Diencephalon (tissue), 2 donors: ENCODE measurements around the gene SBNO1.

DNA sequence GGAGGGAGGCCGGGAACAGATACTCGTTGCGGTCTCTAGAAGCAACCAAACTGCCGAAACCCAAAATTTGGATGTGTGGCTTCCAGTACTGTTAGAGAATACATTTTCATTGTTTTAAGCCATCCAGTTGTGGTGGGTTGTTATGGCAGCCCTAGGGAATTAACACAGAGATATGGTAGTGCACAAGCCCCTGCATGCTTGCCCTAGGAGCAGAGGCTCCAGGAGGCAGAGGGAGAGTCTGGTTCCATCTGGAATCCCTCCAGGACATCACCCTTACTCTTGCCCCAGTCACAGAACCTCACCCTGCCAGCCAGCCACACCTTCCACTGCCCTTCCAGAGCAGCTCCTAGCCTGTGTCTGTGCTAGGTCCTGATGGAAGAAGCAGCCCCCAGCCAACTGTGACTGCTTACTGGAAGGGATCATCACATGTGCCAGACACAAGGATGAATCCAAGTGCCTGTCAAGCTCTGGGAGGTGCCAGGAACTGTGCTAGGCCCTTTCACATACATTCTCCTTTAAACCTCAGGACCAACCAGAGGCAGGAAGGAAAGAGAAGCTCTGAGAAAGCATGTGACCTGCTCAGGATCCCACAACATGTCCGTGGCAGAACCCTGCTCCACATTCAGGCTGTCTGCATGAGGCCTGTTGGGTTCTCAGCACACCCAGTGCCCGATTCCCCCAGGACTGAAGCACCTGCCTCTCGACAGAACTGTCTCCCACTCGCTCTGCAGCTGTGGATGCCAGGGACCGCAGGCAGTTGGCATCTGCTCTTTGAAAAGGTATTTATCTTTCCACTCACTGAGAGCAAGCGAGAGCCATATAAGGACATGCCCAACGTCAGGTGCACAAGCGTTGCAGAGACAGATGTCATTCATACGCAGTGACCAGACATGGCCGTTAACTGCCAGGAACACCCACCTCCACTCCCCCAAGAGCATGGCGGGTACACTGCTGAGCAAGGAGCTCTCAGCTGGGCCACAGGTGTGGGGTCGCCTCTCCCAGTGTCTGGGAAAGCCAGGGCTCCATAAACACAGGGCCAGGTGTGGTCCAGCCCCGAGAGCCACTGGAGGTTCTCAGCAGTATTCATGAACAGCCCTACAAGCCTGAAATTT is 19.2 kb downstream of the PITPNM2 start:
- RAMPAGE, long total RNA, result no peak

- RAMPAGE, long total RNA, result no peak
Observed at GRCh38 chr12:123141427-123142533, 9.1 kb downstream of the PITPNM2 start.

DNA sequence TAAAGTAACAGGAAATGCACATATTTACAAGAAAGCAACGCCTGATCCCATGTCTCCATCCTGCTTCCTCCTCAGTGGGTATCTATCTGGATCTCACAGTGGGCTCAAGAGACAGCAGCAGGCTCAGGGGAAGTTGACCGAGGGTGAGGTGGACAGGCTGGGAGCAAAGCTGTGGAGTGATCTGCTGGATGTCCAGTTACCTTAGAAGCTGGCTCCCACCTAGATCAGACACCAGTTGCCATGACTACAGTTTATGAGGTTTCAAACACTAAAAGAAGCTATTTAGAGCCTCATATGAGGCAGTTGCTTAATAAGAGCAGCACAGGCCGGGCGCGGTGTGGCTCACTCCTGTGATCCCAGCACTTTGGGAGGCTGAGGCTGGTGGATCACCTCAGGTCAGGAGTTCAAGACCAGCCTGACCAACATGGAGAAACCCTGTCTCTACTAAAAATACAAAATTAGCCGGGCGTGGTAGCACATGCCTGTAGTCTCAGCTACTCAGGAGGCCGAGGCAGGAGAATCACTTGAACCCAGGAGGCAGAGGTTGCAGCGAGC is 10.7 kb downstream of the MTRFR start:
- RAMPAGE, long total RNA, result no peak

- RAMPAGE, long total RNA, result no peak
Observed at GRCh38 chr12:123268732-123269915, 2.5 kb downstream of the CDK2AP1 start.

GRCh38 chr12:123364609-123365532 is at the start of gene SBNO1:
SBNO1 (minus strand) TSS chr12:123364847.
- RAMPAGE, long total RNA, result start-site peak on the plus strand at chr12:123364934-123364995, 17 and 16 reads in 2 replicates

DNA sequence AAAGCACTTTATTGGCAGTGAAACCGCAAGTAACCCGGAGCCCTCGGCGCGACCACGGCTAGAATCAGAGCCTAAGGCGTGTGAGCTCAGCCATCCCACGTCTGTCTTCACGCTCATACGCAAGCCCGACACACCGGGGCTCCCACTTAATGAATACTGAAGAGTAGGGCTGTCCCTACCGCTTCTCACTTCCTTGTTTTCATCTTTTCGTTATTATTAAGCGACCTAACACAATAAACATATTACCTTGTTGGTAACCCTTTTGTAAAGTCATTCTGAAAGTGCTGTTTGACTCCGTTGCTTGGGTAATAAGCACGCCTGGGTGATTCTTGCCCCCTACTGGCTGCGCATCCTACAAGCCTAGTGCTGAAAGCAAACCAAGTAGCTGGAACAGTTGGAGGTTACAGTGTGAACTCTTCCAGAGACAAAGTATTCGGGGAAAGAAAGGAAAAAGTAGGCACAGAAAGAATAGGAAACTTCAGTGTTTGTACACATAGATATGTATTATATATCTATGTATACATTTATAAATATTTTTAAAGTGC is 958 bp upstream of the SBNO1 start:
- RAMPAGE, long total RNA, result no peak

DNA sequence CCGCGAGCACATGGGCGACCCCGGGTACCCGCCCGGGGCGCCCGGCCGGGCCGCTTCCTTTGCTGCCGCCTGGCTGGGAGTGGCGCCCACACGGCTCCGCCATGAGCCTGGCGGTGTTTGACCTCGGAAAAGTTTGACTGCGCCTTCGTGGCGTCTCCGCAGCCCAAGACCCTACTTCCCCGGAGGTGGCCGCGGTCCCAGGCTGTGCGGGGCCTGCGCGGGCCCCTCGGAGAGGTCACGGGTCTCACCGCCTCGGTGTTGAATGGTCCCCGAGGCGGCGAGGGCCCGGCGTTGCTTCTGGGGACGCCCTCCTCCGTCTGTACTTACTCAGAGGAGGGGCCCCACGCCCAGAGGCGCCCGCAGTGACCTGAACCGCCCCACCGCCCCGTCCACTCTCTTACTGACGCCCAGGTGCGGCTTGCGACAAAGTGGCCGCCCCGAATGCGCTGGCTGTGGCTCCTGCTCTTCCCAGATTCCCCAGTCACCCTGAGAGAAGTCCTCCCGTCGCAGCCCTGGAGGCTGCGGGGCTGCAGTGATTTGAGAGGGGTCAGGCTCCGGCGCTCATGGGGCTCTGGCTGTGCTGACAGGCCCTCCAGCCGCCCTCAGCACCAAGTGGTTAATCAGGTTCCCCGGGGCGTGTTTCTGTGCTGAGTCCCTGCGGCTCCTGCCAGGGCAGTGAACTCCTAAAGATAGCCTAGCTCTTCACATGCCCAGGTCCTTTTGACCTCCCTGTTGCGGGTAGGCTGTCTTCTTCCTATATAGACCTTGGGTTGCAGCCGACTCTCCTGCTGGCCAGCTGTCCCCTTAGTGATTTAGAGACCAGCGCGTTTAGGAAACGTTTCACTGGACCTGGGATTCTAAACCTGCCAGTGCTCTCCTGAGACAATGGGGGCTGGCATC is 5.9 kb downstream of the KMT5A start:
- RAMPAGE, long total RNA, result no peak

- RAMPAGE, long total RNA, result no peak
Observed at GRCh38 chr12:123391483-123392161, 7.7 kb downstream of the KMT5A start.

DNA sequence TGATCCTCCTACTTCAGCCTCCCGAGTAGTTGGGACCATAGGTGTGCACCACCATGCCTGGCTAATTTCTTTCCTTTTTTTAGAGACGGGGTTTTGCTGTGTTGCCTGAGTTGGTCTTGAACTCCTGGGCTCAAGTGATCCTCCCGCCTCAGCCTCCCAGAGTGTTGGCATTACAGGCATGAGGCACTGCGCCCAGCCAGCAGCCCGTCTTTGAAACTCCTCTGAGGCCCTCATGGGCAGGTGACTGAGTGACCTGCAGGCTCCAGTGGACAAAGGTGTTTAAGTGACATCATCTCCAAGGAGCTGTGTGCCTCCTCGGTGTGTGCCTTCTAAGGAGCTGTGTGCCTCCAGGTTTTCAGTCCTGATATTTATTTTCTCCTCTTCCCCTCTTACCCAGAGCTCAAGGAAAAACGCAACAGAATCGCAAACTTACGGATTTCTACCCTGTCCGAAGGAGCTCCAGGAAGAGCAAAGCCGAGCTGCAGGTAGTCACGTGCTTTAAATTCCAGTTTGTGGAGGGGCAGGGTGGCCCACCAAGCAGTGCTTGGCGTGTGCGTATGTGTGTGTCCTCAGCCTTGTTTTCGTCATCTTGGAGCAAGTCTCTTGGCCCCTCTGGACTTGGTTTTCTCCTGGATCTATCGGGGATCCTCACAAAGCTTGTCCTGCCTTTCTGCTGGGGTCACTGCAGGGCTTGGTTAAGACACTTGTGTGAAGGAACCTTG is 12.2 kb downstream of the KMT5A start:
- RAMPAGE, long total RNA, result no peak

DNA sequence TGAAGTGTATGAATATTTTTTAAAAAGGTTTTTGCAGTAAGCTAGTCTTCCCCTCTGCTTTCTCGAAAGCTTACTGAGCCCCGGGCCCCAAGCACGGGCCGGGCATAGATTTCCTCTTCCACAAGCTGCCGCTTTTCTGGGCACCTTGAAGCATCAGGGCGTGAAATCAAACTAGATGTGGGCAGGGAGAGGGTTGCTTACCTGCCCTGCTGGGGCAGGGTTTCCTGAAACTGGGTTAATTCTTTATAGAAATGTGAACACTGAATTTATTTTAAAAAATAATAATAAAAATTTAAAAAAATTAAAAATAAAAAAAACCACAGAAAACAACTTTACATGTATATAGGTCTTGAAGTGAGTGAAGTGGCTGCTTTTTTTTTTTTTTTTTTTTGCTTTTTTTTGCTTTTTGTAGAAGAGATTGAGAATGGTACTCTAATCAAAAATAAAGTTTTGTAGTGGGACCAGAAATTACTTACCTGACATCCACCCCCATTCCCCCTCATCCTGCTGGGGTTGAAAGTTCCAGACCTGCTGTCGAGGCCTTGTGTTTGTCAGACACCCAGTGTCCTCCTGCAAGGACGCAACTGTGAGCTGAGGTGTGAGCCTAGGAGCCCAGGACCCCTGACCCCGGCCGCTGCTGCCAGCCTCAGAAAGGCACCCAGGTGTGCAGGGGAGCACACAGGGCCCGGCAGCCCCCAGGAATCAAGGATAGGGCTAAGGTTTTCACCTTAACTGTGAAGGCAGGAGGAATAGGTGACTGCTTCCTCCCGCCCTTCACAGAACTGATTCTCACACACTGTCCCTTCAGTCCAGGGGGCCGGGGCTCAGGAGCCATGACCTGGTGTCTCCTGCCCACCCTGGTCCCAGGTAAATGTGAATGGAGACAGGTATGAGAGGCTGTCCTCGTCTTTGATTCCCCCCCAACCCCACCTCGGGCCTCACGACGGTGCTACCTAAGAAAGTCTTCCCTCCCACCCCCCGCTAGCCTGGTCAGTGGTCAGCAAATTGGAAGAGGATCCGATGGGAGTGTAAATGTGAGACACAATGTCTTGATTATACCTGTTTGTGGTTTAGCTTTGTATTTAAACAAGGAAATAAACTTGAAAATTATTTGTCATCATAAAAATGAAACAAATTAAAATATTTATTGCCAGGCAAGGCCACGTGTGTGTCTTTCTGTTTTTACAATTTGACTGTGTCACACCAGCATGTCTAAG is 24.7 kb downstream of the KMT5A start:
- RAMPAGE, long total RNA, result no peak

DNA sequence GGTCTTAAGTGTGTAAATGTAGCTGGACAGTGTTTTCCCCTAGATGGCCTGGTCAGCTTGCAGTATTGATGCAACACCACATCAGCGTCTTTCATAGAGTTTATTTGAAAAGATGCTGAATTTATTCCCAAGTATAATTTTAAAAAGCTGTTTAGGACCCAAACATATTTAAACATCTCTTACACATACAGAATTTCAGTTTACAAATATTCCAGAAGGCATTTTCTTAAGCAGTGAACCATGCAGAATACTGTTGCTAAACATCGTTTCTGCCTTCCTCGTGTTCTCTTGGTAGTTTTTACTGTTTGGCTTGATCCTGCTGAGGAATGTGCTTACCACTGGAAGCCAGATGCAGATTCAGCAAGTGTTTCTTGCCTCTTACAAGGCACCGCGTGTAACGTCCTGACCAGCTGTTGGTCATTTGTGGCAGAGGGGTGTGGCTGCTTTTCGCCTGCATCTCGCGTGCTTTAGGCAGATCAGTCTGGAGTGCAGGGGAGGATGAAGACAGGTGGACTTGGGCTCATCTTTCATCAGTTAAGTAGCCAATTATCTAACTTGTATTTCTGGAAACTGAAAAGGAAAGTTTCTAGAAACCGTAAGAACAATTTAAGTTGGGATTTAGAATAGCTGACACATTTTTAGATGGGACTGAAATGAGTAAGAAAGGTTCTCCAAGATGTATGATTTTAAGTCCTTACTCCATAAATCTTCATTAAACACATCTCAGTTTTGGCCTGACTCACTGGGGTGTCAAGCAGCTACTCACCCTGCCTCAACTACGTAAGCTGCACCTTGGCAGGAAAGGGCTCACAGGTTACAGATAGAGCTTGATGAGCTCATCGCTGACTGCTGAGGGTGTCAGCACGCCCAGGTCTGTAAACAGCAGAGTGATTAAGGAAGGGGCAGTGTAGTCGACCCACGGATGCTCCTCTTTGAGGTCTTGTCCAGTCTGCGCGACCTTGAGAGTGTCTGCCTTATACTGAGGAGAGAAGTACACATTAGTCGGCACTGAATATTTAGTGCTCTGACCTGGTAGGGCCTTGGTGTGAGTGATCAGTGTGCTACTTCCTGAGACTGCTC is 12.2 kb downstream of the EIF2B1 start:
- RAMPAGE, long total RNA, result no peak

- RAMPAGE, long total RNA, result no peak
Observed at GRCh38 chr12:123634375-123634934, 826 bp downstream of the GTF2H3 start.

- RAMPAGE, long total RNA, result no peak
Observed at GRCh38 chr12:123742049-123742683, 19.9 kb upstream of the DNAH10 start.

GRCh38 chr12:123934868-123935420 is 37.7 kb downstream of the CCDC92 start:
- RAMPAGE, long total RNA, result no peak

DNA sequence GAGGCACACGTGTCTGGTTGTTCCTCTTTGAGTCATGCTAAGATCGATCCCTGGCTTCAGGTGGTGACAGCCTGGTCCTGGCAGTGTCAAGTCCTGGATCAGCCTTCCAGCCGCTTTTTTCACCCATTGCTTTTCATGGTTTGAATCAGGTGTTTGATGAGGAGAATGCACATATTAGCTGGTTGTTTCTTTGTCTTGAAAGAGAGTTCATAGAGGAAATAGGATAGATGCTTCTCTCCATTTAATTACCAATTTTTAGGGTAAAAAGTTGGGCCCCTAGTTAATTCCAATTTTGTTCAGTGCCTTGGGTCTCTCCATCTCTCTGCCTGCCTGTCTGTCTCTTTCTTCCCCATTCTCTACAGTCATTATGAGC is 35.3 kb downstream of the ZNF664 start:
- RAMPAGE, long total RNA, result no peak

GRCh38 chr12:124147428-124148049 is 147.4 kb upstream of the RFLNA start:
- RAMPAGE, long total RNA, result no peak

- RAMPAGE, long total RNA, result no peak
Observed at GRCh38 chr12:124240371-124240841, 54.5 kb upstream of the RFLNA start.

DNA sequence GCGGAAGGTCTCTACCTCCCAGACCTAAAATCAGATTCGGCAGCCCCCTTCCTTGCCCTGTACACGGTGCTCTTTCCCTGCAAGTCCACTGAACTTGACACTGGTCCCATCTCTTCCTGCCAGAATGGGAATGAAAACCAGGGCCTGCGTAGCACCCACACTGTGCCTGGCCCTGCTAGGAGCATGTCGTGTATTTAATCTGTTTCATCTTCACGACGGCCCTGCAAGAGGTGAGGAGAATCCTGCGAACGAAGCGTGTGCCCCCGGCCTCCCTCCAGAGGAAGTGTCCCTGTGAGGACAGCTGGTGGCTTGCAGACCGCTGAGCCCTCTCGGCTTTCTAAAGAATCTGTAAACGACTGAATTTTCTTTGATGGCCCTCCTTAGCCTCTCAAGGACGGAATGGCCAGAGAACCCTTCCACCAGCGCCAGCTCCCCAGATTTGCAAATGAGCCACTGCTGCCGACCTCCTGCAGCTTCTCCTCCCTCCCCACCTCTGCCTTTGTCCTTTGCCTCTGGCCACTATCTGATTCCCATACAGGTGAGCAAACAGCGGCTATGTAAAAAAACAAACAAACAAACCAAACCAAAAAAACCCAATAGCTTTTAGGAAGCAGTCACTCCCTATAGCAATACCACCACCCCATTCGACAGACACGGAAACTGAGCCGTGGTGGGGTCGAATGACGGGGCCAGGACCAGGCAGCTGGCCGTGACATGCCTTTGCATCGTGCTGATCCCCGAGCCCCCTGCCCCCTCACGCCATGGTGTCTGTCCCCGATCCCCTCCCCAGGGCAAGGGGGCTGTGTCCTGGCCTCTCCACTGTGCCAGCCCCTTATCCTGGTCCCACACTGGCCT is 23.4 kb downstream of the RFLNA start:
- RAMPAGE, long total RNA, result no peak

DNA sequence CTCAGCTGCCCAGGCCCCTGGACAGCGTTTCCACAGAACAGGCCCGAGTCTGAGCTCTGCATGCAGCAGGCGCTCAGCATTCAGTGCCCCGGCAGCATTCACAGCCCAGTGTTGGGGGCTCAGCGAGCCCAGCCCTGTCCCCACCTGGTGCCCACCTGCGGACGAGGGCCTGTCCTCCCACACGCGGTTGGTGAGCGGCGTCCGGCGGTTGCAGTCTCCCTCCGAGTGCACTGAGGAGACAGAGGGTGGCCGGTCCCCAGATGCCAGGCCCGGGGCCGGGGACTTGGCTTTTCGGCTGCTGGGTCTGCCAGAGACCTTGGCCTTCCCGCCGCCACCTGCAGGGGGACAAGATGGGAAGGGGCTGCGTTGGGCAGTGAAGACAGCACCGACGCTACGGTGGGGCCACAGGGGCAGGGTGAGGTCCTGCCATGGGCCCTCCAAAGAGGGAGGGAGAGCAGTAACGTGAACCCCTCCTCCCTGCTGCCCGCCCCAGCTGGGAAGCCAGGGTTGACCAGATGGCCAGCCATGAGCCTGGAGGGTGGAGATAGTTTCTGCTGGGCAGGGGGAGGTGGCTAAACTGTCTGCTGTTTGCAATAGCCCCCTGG is 31.2 kb downstream of the RFLNA start:
- RAMPAGE, long total RNA, result no peak

DNA sequence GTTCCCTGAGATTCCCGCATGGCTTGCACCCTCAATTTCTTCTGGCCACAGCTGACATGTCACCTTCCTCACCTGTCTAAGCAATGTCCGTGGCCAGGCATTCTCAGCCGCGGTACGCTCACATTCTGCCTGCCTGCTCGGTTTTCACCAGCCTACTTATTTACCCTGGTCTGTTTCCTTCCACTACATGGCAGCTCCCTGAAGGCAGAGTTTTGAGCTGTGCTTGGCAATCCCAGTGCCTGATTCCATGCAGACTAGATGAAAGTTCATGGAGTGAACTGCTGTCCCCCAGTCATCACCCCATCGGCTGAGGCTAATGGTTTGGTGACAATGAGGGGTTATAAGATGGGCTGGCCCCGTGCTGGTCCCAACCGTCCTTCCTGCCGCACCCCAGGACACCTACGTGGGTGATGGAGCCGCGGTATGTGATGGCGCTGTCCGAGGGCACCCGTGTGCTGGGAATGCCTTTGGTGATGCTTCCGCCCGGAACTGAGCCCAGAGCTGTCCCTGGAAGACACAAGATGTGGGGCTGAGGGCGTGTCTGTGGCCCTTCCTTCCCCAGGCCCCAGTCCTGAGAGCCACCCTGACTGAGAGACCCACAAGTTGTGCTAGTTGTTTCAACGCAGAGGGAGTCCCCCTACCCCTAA is 58.9 kb downstream of the RFLNA start:
- RAMPAGE, long total RNA, result no peak